ENCODE measurements around a stretch of chr3.

GRCh38 chr3:133612267-133612747 lies 38.8 kb downstream of the CDV3 start:
- RRBS: no CpG with 5 or more reads among the region's 7 CpGs

DNA sequence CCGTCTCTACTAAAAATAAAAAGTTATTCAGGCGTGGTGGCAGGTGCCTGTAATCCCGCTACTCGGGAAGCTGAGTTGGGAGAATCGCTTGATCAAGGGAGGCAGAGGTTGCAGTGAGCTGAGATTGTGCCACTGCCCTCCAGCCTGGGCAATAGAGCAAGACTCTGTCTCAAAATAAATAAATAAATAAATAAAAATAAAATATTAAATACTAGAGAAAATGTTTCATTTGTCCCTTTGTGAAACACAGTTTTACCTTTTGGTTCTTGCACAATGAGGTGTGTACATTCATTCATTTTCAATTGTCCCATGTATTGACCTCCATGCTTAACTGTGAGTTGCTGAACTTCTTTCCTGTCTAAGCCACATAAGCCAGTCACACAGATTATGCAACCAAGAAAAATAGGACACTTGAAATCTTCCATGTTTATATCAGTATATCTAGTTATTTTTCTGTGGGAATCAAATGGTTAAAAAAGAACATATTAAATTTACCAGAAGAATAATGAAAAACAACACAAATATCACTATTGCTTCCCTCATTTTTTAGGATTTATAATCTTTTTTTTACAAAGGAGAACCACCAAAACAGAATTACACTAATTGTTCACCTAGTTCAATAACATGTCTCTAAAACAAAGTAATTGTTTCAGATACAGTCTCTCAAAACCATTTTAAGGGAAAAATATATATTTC lies 6.6 kb downstream of the TOPBP1 start:
- RRBS: no CpG with 5 or more reads among the region's 5 CpGs

- RRBS: no CpG with 5 or more reads among the region's 7 CpGs
Observed at GRCh38 chr3:133750308-133750694, 4.1 kb downstream of the TF start.

GRCh38 chr3:133760911-133761389 lies 14.8 kb downstream of the TF start:
- RRBS: no CpG with 5 or more reads among the region's 2 CpGs

DNA sequence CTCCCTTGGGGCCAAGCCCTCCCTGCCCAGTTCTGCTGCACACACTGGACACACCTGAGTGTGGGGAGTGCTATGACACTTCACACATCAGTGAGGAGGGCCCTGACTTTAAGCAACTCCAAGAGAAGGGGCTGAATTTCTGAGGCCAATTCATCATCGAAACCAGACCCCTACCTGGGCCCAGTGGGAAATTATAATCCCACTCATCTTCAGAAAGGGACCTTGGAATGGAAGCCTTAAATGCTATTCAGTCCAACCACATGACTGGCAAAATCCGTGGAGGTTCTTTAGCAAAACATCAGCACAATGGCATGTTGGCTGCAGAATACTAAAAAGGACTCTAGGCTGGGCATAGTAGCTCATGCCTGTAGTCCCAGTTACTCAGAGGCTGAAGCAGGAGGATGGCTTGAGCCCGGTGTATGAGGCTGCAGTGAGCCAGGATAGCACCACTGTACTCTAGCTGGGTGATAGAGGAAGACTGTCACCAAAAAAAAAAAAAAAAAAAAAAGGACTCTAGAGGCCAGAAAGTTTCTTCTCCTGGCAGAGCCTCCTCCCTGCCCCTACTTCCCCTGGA lies 60.5 kb upstream of the RYK start:
- RRBS: no CpG with 5 or more reads among the region's 3 CpGs

- RRBS: no CpG with 5 or more reads among the region's 12 CpGs
Observed at GRCh38 chr3:134326200-134326676, 48.0 kb downstream of the AMOTL2 start.

- RRBS: no CpG with 5 or more reads among the region's 12 CpGs
Observed at GRCh38 chr3:134357308-134358383, 16.6 kb downstream of the AMOTL2 start.

- RRBS: 86% methylated on average over 8 of the region's 32 CpGs
Observed at GRCh38 chr3:134370178-134371408, 3.7 kb downstream of the AMOTL2 start.

- RRBS: no CpG with 5 or more reads among the region's 5 CpGs
Observed at GRCh38 chr3:134486892-134487094, 936 bp downstream of the CEP63 start.

DNA sequence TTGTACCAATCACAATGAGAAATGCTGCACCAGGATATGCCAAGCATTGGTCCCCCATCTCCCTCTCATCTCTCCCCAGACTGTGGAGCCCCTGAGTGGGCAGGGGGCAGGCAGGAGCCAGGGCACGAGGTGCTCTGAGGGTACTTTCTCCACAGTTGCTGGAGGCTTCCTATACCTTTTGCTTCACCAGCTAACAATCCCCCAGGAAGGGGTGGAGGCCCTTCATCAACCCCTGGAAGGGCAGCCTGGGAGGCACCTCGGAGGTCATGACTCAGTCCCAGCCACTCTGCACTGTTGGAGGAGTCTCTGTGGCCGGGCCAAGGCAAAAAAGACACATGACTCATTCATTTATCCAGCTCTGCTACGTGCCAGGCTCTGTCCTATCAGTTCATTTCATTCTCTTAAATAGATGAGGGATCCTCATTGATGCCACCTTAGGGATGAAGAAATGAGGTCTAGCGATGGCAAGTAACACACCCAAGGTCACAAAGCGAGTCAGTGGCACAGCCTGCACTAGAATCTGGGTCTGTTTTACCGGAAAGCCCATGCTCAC lies 15.7 kb upstream of the KY start:
- RRBS: no CpG with 5 or more reads among the region's 7 CpGs

DNA sequence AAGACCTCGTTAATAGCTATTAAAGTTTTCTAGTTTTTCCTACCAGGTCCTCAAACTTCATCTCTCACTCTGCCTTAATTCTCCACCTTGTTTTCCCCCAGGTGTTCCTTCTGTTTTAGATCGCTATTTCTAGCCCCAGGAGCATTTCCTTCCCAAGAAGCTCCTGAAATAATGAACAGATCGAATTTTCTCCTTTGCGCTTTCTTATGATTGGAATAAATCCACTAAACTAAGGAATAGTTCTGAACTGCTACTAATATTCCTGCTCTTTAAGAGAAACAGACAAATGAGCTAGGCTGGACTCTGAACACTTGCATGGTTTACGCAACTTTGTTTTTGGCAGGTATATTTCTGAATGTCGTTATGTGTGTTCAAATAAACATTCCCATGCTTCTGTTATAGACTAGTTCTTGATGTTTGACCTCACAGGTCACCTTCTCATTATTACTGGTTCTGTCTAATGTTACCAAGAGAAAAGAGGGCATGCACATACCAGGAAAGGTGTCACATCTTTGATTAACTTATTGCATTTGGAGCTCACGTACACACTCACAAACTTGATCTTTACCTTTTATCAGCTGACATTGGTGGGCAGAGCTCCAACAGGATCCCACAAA lies 418.1 kb downstream of the EPHB1 start:
- RRBS: no CpG with 5 or more reads among the region's 7 CpGs

- RRBS: no CpG with 5 or more reads among the region's 10 CpGs
Observed at GRCh38 chr3:135908178-135908652, 57.3 kb upstream of the PPP2R3A start.

- RRBS: no CpG with 5 or more reads among the region's 19 CpGs
Observed at GRCh38 chr3:136250836-136251512, 834 bp downstream of the PCCB start.

GRCh38 chr3:136328667-136328981 lies 78.5 kb downstream of the PCCB start:
- RRBS: no CpG with 5 or more reads among the region's 4 CpGs

GRCh38 chr3:136749952-136750673 lies 2.1 kb downstream of the STAG1 start:
- RRBS: no CpG with 5 or more reads among the region's 8 CpGs

DNA sequence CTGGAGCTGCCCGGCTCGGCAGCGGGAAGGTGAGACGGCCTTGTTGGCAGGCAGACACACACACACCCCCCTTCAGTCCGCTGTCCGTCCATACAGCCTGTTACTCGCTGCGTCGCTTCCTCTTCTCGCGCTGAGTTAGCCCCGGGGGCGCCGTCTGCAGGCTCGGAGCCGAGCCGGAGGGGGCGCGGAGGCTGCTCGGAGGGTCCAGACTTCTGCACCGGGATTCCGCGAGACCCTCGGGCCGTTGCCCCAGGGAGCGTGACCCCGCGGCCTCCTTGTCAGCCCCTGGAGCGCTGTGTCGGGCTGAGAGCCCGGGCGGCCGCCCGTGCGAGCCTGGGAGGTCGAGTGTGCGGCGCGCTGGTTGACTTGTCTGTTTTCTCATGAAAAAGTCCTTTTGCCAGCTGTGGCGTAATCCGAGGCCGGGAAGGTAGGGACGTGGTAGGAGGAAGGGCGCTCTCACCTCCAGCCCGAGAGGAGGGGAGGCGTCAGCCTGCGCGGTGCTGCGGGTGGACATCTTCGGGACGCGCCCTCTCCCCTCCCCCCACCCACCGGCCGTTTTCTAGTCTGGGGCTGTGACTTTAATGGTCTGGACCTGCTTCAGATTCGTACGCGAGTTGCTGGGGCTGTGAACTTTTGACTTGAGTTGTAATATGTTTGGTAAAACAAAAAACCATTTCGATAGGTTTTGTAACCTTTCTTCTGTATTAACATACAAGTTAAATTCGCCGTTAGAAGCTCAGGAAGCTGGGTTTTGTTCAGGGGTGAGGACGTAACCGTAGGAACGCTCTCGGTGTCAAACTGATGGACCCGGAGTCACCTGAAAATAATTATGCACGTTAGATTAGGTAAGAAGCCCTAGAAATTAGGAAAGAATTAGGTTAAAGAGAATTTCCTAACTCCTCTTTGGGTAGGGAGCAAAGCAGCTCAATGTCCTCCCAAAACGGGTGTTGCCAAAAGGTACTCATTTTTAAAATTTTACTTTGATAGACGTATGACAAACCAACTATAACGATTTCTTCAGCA lies 628 bp downstream of the NCK1 start:
- RRBS: under 1% methylated on average over 20 of the region's 69 CpGs

DNA sequence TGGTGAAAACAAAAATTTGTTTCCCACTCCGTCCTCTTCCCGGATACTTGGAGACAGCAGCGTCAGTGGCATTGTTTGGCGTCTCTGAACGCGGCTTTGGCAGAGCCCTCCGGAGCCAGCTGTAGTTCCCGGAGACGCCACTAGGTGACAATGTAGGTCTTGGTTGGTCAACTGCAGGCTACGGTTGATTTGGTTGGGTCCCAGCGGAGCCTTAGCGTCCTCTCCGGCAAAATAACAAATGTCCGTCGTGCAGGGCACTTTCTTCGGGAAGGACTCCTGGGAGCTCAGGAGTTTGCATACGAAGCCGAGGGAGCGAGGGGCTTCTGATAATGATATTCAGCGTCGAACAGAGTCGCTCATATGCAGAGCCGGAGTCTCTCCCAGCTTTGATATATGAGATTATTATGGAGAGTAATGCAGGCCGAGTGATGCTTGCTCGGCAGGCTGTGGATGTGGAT lies 74.7 kb downstream of the IL20RB start:
- RRBS: 3% methylated on average over 12 of the region's 25 CpGs

- RRBS: no CpG with 5 or more reads among the region's 4 CpGs
Observed at GRCh38 chr3:138188375-138188653, 1.2 kb downstream of the ARMC8 start.

DNA sequence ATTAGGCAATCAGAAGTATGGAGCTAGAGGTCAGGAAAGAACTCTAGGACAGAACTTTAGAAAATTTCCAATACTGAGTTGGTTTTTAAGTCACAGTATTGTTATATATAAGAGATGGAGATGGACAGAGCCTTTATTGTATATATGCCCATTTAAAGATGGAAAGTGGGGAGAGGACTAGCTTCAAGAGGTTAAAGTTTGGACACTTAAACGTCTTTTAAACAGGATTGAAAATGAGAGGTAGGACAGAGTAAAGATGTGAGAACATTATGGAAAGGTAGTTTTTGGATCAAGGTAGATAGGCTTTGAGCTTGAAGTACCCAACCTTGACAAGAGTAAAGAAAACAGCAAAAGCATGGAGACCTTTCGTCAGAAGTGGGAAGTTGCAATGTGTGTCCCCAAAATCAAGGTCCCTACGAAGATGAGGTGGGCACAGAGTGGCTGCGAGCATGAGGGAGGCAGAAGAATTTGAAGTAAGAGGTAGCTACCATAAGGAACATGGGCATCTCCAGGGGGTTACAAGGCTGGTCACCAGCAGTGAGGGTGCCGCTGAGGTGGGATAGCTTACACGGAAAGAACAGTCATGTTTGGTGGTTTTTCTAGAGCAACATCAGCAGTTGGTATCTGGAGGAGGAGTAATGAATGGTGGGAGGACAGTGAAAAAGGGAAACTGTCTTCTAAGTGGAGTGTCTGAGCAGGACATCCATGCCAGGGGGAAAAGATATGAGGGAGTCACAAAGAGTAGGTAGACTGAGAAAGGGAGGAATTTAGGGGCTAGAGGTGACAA lies 68.0 kb downstream of the NME9 start:
- RRBS: no CpG with 5 or more reads among the region's 6 CpGs

- RRBS: no CpG with 5 or more reads among the region's 7 CpGs
Observed at GRCh38 chr3:138372656-138373207, 24.4 kb downstream of the MRAS start.

All from AG04449 (cell line).